ENCODE results near the gene WDR17.

GRCh38 chr4:173400453-173401096 lies 1.7 kb upstream of the SCRG1 start:
- PRO-cap = no peak

DNA sequence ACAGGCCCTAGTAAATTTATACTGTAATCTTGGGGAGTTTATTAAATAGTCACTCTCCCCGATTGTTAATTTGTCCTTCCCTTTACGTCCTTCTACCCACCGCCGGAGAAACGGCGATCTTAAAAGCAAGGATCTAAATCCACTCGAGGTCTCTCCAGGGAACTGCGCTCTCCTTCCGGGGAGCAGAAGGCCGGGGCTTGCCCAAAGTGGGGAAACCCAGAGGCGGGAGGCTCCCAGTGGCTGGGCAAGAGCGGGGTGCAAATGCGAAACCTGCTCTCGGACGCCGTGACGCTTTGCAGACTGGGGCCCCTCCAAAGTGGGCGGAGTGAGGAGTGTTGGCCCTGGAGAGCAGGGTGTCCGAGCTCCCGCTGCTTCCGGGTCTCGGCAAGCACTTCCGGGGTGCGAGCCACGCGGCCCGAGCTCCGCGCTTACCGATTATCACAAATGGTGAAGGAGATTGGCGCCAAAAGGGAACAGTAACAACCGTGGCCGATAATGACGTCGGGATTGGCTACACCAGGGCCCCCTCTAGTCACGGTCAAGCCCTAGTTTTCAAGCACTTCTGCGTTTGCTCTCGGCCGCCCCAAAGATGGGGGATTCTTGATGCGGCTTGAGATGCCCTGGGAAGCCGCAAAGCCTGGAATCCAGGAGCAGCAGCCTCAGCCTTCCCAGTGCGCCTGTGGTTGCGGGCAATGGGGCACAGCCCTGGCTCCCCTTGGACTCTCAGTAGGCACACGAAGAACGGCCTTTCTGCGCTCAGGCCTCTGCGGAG lies 29.1 kb downstream of the HAND2 start:
- PRO-cap = no peak

DNA sequence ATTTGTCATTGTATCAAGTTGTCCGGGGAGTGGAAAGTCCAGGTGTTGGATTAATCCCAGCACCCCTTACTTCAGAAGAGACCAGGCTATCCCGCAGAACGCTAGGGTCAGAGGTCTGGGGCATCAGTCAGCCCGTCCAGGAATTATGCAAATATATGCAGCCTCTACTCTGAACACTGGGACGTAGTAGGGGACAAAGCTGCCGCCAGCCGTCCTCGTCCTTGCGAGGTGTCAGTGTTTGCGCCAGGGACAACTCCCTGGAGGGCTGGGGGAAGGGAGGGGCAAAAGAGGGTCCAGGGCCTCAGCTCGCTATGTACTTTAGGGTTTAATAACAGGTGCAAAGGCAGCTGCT lies 8.6 kb downstream of the HAND2 start:
- PRO-cap = no peak

GRCh38 chr4:173531608-173532117 lies 1.6 kb upstream of the HAND2 start:
- PRO-cap = no peak

DNA sequence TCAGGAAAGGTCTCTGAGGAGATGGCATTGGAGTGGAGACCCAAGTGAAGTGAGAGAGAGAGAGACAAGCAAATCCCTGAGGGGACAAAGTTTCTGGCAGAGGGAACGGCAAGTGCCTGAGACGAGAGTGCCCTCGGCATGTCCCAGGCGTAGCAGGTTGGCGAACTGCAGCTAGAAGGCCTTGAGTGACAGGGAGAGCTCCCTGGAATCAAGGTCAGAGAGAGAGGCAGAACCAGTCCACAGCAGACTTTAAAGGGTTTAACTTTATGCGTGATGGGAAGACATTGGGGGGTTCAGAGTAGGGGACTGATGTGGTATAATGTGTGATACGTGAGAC lies 150.3 kb upstream of the HAND2 start:
- PRO-cap = no peak

DNA sequence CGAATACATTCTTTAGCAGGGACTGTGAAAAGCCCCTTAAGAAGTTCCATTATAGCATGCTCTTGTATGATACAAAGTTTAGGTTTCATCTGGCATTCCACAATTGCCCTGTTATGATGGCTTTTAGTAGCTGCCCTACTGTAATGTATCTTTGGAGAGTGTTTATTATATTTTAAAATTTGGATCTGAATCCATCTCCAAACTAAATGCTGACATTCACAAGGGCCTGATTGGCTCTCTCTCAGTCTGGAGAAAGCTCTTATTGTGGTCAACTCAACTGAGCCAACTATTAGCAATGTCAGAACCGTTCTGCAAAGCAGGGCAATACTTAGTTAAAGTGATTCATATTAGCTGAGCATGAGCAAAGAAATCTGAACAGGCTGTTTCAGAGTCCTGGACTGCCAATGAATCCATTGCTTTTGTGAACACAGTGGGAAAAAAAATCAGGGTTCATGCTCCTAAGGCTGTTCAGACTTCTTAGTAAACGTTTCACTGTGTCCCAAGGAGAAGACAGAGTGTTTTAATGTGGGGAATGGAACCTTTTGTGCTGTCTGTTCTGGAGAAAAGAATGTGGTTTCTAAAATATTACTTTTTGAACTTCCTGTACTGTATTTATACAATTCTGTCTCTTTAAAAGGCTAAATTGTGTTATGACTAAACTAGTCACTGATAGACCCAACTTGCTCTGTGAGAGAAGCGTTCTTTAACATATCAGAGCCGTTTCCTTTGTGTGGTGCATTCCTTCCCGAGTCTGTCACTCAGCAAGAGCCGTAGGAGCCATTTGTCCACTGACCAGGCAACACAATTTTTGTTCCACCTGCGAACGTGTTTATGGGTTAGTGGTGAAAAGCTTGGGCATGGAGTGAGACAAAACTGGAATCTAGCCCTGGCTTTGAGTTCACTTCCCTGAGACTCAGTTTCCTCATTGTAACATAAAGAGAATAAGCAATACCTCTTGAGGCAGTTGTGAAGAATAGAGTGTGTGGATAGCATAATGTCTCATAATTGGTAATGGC lies 366.1 kb downstream of the FBXO8 start:
- PRO-cap = no peak

DNA sequence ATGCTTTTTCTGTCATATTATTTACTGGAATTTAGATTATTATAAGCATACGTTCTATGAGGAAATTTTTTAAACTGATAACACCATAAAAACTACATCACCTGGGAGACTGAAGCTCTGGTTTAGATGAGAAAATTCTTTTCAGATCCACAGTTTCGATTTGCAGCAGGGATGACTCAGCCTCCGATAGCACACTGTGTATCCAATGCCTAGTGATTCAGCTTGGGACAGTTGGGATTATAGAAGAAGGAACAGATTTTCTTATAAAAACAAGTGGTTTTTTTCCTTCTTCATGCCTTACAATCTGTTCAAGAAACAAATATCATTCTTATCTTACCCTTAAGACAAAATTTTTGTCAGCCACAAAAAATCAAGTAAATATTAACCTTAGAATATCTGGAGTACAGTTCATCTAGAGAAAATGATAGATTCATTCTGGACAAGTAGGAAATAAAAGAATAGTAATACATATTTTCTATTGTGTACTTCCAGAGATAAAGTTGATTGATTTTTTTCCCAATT lies 128.9 kb downstream of the FBXO8 start:
- PRO-cap = no peak

GRCh38 chr4:174461758-174462085 lies 60.6 kb downstream of the HPGD start:
- PRO-cap = no peak

DNA sequence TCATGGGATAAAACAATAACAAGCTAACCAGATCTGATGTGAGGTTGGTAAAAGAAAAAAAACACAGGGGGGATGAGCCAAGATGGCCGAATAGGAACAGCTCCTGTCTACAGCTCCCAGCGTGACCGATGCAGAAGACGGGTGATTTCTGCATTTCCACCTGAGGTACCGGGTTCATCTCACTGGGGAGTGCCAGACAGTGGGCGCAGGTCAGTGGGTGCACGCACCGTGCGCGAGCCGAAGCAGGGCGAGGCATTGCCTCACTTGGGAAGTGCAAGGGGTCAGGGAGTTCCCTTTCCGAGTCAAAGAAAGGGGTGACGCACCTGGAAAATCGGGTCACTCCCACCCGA lies 50.7 kb downstream of the GLRA3 start:
- PRO-cap = no peak

DNA sequence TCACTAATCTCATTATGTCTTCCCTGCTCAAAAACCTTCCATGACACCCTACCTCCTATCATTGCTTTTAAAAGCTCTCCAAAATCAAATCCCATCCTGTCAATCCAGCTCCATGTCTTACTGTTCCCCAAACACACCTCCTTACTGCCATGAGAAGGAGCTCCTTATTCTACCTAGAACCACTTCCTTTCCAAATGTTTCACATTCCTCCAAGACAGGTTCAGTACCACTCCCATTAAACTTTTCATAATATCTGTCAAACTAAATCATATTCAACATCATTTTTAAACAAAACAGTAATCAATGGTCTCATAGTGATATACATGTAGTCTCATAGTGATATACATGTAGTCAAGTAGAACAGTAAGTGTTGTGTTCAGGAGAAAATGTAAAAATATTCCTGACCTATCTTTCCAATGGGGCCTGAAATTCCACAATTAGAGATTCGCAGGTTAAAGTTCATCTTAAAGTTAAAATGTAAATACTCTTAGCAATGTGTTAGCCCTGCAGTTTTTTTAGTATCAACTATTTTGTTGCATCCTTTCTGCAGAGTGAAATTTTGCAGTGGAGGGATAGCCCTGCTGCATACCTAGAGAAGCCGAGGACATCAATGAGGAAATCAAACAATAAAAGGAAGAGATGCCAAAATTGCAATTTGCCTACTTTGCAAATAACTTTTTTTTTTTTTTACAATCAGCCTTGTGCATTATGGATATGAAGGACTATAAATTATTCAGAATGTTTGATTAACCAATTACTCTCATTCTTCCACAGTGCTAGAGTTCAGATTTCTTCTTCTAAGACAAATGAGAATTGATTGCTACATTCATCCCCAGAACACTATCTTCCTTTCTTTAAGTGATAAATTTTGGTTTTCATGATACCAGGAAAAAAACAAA lies 66.5 kb upstream of the WDR17 start:
- PRO-cap = no peak

DNA sequence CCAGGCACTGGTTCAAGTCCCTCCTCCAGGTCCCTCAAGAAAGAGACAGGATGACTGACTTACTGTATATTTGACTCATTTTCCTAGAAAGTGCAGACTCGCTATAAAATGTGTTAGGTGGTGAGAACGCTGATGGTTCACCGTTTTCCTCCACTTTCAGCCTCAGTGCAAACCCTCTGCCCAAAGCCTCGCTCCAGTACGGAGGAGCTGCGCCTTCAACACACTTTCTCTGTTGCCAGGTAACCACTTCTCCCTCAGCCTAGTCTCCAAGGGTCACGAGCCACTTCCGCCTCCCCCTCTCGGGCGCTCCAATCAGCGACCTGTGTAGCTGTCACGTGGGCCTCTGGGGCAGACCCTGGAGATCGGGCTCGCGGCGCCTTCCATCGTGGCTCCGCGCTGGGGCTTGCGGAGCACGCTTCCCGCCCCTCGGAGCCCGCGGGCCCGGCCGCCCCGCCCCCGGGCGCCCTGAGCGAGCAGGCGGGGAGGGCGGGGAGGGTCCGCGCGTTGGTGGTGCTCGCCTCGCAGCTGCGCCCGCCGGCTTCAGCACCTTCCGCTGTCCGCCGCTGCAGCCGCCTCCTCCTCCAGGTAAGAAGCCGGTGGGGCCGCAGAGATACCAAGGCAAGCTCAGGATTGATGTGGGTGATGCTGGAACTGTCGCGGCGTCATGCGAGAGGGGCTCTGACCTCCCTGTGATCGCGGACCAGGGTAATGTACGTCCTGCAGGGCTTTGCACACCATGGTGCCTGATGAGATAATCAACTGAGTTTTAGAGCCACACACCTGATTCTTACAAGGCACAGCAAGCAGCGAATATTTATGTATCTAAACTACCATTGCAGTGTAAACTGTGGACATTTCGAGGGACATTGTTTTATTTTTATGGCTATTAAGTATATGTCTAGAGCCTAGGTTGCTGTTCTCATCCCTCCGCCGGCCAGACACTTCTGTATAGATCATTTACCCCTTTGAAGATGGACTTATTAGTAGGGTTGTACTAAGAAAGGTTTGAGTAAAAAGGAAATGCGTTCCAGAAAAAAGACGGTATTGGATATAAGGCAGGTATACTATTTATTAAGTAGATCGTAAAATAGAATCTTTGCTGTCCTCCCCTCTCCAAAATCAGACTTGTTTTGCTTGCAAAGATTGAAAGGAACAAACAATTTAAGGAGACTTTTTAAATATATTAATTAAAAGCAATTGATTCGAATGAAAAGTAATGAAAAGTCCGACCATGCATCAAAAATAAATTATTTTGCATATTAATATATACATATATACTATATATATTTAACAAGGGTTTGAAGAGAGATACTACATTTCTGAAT lies at the start of gene WDR17:
TSS of gene WDR17 (plus strand) at position 347 of the 1,325 bp plus-strand sequence.
- PRO-cap = no peak

GRCh38 chr4:176230890-176231409 lies 35.6 kb upstream of the SPATA4 start:
- PRO-cap = no peak

GRCh38 chr4:176296427-176296626 lies 23.4 kb upstream of the SPCS3 start:
- PRO-cap = unidirectional peak, plus-strand start at chr4:176296518

DNA sequence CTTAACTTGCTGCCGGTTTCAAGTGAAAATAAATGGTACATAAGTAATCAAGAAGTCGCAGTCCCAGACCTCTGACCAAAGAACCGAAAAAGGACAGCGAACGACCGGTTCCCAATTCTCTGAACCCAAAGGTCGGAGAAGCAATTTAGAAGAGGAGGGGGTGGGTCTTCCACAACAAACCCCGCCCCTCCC lies 267 bp upstream of the SPCS3 start:
- PRO-cap = bidirectional peak, plus-strand start outside the sequence, minus-strand start at position 121 of the sequence

GRCh38 chr4:176329727-176330673 lies 10.2 kb downstream of the SPCS3 start:
- PRO-cap = no peak

GRCh38 chr4:176492571-176493408 lies 173.0 kb downstream of the SPCS3 start:
- PRO-cap = no peak

GRCh38 chr4:176726934-176727189 lies 65.9 kb downstream of the VEGFC start:
- PRO-cap = unidirectional peak, minus-strand start at chr4:176727114

- PRO-cap = no peak
Observed at GRCh38 chr4:176781822-176782161, 10.9 kb downstream of the VEGFC start.

DNA sequence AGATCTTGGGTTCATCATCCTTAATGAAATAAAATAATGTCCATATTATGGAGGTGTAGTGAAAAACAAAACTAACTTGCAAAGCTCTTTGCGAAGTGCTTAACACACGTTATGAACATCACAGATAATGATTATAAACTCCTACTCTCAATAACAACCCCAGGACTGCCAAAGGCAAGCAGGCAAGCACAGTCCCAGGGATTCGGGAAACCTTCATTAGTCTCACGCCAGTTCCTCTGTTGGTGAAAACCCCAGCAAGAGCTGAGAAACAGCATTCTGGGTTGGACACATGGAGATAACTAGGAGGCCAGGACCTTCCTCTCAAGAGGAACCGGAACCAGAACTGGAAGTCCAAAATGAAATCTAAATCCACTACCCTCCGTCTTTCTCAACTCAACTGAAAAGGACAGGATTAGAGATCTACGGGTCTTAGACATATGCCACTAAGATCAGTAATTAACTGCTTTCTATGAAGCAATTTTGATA lies 3.8 kb downstream of the VEGFC start:
- PRO-cap = no peak

- PRO-cap = no peak
Observed at GRCh38 chr4:181475611-181476134, 767.5 kb upstream of the TENM3 start.

All from trachea (tissue), 1 donor.